Heart right ventricle (tissue), 2 donors: ENCODE measurements around the gene ALOX5AP.

GRCh38 chr13:29849350-29850142, 871 bp downstream of the UBL3 start:
- PRO-cap, 2 experiments, result peak in 1 of 2 experiments; most common plus-strand start chr13:29849953 (in 1); most common minus-strand start chr13:29849854 (in 1)

DNA sequence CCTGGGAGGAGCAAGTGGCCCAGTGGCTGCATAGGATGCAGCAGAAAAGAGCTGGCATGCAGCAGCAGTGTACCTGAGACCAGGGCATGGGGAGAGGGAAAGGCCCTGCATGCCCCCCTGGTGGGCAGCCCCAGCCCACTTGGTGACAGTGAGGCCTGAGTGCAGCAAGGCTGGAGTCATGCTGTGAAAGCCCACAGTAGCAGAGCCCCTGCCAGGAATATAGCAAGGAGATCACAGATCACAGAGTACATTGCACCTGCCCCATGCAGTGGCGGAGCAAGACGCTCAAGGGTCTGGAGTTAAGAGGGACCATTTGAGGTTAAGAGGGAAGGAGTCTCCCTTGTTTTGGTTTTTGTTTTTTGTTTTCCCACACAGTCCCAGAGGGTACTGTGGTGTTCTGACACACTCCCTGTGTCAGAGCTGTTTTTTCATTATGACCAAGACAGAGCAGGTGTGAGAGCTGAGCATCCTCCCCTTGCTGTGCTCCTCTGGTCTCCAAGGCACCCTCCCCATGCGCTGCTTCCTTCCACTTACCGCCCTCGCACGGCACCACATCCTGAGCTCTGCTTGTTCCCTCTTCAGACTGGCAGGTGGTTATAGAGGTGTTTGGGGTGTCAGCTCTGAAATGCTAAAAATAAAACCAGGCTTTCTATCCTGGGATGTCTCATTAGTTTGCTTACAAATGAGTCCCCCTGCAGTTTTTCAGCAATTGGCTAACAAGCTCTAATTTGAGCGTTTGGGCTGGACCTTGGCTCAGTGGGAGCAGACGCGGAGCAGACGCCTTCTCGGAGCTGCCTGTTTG, 85.1 kb upstream of the UBL3 start:
- PRO-cap, 2 experiments, result no peak in any of the 2 experiments

- PRO-cap, 2 experiments, result no peak in any of the 2 experiments
These were observed 87.4 kb upstream of the UBL3 start for GRCh38 chr13:29937792-29938322.

GRCh38 chr13:29994803-29995414, 144.5 kb upstream of the UBL3 start:
- PRO-cap, 2 experiments, result no peak in any of the 2 experiments

DNA sequence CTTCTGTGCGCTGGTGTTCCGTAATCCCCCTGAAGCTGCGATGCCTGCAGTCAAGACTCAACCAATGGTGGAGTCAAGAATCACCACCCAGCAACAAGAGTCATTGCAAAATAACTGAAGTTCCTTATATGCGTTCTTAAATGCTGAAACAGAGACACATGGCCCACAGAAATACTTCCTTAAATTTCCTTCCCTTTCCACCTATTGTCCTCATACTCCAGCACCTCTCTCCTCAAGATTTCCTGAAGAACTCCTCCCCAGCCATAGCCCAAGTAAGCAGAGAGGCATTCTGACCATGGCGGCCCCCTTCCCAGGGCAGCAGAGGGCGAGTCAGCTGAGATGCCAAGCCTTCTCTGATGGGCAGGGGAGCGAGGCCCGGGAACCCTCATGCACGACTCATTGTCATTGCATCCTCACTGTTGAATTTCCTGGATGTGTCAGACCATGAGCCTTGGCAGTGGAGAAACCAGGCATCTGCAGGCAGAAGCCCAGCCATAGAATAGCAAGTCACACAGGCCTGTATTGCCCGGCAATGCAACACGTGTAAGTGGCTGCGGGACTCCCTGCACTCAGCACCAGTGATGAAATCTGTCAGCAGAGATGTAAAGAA, 200.0 kb downstream of the KATNAL1 start:
- PRO-cap, 2 experiments, result no peak in any of the 2 experiments

GRCh38 chr13:30132504-30132912, 174.8 kb downstream of the KATNAL1 start:
- PRO-cap, 2 experiments, result peak in 1 of 2 experiments; most common plus-strand start chr13:30132855 (in 1)

GRCh38 chr13:30334505-30335677, 27.5 kb upstream of the KATNAL1 start:
- PRO-cap, 2 experiments, result no peak in any of the 2 experiments

- PRO-cap, 2 experiments, result no peak in any of the 2 experiments
These were observed 45.4 kb upstream of the UBE2L5 start for GRCh38 chr13:30376642-30377506.

DNA sequence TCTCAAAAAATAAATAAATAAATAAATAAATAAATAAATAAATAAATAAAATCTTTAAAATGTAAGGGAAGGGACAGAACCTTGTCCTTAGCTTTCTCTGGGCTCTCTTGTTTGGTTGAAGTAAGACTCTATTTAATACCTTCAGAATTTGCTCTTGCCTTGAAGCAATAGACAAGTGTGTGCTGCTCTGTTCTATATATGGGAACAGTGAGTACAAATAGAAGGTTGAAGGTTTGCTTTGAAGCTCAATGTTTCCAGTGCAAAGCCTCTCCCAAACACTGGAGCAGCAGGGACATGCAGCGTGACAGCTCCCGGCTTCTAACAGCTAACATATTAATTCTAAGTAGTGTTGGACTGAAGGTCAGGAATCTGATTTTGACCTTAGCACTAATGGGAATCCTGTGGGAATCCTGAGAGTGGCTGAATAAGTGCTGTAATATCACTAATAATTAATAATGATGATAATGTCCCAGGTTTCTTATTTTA, 16.9 kb upstream of the UBE2L5 start:
- PRO-cap, 2 experiments, result no peak in any of the 2 experiments

- PRO-cap, 2 experiments, result peak in 2 of 2 experiments; most common plus-strand start chr13:30421661 (in 1); most common minus-strand start chr13:30421589 (in 2)
These were observed 575 bp upstream of the UBE2L5 start for GRCh38 chr13:30421503-30422333.

DNA sequence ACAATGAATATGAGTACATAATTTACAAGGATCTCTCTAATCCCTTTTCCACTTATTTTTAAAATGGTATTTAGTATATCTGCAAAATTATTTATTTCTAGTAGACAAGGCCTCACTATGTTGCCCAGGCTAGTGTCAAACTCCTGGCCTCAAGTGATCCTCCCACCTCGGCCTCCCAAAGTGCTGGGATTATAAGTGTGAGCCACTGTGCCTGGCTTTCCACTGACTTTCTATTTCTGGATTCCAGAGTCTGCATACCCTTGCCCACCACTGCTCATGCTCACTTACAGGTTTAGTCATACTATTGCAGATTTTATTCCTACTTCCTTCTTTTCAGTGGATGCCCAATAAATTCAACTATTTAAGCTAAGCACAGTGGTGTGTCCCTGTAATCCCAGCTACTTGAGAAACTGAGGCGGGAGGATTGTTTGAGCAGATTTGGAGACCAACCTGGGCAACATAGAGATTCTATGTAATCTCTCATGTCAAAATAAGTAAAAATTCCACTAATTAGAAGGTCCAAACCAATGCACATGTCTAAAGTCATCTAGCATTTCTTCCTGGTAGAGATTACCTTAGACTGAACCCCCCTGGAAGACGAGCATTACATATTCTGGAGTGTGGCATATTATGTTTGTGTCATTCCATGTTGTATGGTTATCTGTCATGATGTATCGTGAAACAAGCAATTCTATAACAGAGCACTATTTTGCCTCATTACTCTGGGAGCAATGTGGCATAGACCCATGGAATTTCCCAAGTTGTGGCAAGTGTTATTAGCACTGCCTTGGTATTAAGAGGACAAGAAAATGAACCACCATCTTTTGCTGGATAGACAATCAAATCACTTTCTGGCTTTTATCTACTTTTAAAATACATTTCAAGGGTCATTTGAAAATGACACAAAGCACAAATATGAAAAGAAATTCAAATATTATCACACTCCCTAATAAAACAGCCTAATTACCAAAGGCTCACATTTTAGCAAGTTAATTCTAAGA, 8.4 kb downstream of the HMGB1 start:
- PRO-cap, 2 experiments, result no peak in any of the 2 experiments

- PRO-cap, 2 experiments, result no peak in any of the 2 experiments
These were observed 1.3 kb upstream of the USPL1 start for GRCh38 chr13:30616397-30616812.

- PRO-cap, 2 experiments, result peak in 2 of 2 experiments; most common minus-strand start chr13:30617587 (in 2)
These were observed 367 bp upstream of the USPL1 start for GRCh38 chr13:30617467-30617638.

GRCh38 chr13:30697572-30698014, 37.8 kb upstream of the ALOX5AP start:
- PRO-cap, 2 experiments, result no peak in any of the 2 experiments

DNA sequence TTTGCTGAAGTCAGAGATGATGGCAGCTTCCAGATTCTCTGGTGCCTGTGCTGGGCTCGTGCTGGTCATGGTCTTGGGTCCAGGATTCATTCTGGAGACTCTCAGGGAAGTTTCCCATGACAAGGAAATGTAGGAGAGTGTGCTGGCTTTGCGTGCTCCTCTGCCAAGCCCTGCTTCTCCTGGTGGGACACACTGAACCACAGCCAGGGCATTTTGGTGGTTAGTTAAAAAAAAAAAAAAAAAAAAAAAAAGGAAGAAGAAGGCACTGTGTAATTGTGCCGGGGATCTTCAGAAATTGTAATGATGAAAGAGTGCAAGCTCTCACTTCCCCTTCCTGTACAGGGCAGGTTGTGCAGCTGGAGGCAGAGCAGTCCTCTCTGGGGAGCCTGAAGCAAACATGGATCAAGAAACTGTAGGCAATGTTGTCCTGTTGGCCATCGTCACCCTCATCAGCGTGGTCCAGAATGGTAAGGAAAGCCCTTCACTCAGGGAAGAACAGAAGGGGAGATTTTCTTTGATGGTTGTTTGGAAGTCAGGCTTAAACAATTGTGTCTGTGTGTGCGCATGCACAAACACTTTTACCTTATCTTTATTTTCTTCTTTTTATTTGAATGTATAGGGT, at the start of gene ALOX5AP:
Gene ALOX5AP, plus strand, starts transcription at position 335 of the 622 bp plus-strand sequence.
- PRO-cap, 2 experiments, result peak in 1 of 2 experiments; most common plus-strand start position 337 of the sequence (in 1)

DNA sequence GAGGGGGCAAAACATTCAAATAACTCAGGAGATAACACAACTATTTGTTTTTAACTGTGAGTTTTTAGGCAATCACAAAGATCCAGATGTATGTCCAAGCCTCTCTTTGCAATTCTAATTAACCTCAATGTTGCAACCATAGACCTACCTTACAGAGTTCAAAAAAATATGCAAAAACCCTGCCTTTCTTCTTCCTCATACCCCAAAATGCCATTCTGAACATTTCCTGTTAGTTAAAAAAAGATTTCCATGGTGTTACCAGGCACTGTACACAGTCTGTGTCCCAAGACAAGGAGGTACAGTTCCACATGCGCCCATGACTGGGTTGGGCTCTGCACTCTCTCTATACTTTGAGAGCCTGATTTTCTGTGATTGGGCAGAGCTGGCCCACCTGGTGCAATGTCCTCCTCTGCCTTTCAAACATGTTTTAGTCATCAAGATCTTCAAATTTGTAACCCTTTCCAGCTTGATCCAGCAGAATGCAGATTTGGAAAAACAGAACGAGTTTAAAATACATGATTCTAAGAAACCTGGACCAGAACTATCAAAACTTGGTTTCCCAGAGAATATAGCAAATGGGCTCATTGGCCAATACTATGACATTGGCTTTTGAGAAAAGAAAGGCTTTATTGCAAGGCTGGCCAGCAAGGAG, 2.6 kb downstream of the ALOX5AP start:
- PRO-cap, 2 experiments, result no peak in any of the 2 experiments

DNA sequence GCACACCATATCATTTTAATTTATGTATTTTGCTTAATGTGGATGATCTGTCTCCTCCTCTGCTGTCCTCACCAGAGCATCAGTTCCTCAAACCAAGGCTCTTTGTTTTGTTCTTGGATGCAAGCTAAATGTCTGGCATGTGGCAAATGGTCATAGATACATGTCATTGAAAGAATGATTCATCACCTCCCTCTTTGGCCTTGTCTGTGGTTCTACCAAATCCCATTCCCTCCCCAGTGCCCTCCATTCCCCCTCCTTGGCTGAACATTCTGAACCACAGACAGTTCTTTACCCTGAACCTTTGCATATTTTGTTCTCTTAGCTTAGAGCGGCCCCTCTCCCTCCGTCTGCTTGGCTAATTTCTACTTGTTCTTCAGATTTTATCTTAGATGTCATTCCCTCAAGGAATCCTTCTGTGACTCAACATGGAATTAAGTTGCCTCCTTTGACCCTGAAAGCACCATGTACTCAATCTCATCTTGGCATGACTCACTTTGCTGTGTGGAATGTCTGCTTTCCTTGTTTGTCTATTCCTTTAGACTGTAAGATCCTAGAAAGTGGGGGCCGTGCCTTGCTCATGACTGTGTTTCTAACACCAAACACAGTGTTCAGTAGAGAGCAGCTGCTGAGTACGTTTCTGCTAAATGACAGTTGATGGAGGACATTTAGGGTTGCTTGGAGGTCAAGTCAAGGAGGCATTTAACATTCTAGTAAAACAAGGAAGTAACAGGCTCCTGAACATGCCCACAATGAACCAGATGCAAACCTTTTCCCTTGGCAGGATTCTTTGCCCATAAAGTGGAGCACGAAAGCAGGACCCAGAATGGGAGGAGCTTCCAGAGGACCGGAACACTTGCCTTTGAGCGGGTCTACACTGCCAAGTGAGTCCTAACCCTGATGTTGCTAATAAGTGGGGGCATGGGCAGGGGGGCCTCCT, 8.2 kb downstream of the ALOX5AP start:
- PRO-cap, 2 experiments, result no peak in any of the 2 experiments

DNA sequence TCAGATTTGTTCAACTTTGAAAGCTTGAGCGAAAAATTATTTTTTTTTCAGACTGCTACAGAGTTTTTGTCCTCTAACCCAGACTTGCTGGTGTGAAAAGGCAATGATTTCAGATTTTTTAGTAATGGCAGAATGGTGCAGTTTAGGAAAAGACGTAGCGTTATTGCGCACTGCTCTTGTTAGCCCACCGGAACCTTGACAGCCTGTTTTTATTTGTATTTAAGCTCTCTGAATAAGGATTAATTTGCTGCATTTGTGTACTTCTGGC, 1.2 kb downstream of the B3GLCT start:
- PRO-cap, 2 experiments, result no peak in any of the 2 experiments

DNA sequence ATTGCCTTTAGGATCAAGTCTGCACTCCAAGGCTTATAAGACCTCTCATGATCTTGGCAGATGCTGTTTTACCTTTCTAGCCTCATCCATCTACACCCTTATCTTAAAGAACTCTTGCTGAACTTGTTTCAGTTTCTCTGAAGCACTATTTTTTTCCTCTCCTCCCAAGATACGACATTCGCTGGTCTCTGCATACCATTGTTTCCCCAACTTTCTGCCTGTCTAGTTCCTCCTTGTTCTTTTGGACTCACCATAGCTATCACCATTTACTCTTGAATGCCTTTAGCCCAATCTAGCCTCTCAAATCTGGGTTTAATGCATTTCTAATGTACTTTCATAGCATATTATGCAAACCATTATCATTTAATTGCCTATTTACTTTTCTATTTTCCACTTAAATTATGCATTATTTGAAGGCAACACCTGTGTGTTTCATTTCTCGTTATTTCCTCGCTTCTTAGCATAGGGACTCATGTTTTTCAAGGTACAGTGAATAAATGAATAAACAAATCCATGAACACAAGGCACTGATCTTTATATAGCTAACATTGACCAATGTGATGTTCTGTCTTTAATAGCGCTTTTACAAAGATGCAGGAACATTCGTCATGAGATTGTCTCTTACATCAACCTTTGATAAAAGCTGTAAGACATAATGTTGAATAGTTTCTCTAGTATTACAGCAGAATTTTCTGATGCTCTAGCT, 121.0 kb downstream of the B3GLCT start:
- PRO-cap, 2 experiments, result no peak in any of the 2 experiments

- PRO-cap, 2 experiments, result no peak in any of the 2 experiments
These were observed 178.0 kb downstream of the B3GLCT start for GRCh38 chr13:31377714-31378326.